AG09319 (cell line): Measurements from ENCODE around the gene ANO3.

DNA sequence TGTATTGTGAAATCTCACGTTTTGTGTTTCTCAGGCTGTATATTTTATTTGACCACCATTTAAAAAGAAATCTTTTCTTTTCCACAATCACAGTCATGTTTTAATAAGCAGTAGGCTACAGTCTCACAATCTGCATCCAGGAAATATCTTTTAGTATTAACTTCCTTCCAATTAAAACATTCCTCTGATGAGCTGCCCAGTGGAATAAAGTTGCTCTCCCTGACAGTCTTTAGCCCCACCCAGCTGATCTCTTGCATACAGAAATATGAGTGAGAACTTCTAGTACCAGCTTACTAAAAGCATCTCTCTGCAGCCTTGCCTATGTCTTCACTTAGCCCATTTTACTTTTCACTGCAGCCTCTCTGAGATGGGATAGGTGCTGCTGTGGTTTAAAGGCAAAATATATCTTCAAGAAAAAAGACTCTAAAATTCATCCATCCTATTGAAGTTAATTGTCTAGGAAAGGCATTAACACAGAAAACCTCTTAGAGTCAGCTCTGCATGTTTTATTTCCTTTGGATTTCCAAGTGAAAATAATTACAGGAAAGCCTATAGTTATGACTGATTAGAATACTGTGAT is 143.3 kb upstream of the ANO3 start:
- RRBS, result no CpG with 5 or more reads among the region's 1 CpG

- RRBS, result 5% methylated on average over 8 of the region's 34 CpGs
These were observed at the start of gene ANO3 for GRCh38 chr11:26331922-26332523. ANO3 (plus strand) TSS chr11:26332130.

DNA sequence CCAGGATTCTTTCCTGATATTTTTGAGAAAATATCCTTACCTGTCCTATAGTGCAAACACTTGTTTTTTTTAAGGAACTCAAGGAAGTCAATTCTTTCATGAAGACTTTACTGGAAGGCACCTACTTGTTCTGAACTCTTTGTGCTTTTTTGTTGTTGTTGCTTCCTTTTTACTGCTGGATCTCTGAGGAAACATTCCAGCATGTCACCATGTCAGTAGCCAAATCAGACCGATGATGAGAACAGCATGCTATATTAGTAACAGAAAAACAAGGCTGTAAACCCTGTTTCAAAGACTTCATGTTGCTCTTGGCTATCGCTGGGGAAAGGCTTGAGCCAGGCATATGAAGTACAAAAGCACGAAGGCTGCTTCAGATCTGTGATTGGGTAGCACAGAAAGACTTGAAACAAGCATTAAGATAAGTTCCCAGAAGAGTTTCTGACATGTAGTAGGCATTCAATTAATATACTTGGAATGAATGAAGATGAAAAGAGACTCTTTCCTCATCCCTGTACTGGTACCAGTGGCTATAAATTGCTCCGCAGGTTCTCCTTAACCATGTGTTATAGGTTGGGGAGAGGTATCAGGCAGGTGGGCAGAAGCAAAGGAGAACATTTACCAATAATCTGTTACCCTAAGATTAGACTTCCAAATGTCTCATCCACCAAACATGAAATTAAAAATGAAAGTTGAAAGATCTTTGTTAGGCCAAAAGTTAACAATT is 125.7 kb upstream of the SLC5A12 start:
- RRBS, result no CpG with 5 or more reads among the region's 4 CpGs

GRCh38 chr11:27375150-27375890 is 12.3 kb upstream of the CCDC34 start:
- RRBS, result no CpG with 5 or more reads among the region's 4 CpGs

DNA sequence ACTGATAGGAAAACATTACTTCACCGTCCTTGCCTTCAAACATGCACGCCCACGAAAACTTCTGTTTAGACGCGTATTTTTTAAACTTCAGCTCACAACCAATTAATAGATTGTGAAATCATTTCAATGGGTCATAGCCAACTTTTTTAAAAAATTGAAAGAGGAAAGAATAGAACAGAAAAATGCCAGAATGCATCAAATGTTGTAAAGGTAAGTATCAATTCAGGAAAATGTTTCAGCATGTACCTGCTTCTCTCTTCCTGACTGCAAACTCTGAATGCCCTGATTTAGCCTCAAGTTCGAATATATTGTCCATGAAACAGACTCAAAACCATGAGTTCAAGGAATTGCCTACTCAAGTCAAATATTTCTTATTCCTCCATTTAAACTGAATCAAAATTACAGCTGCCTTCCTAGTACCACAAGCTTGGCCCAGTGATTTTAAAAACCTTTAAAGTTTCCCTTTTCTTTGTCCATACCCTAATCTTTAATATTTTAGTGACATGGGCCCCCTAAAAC is 50.2 kb downstream of the LGR4 start:
- RRBS, result no CpG with 5 or more reads among the region's 6 CpGs

GRCh38 chr11:27468959-27469507 is 3.6 kb downstream of the LGR4 start:
- RRBS, result no CpG with 5 or more reads among the region's 8 CpGs

DNA sequence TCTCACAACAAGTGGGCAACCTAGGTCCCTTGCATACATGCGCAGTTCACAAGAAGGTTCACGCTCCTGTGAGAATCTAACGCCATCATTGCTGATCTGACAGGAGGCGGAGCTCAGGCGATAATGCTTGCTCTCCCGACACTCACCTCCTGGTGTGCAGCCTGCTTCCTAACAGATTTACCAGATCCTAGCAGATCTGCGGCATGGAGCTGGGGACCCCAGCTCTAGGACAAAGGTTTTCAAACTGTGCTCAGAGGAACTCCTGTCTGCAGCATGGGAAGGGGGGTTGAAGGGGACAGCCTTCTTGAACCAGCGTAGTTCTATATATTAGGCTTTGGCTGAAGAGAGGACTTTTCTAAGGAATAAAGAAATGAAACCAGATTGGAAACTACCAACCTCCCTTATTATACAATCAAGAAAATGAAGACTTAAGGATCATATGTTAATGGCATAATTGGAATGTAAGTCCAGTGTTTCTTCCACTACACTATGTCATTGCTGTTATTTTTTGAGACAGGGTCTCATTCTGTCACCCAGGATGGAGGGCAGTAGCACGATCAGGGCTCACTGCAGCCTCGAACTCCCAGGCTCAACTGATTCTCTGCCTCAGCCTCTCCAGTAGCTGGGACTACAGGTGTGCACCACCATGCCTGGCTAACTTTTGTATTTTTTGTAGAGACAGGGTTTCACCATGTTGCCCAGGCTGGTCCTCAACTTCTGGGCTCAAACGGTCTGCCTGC is 17.0 kb downstream of the LIN7C start:
- RRBS, result no CpG with 5 or more reads among the region's 11 CpGs

- RRBS, result 4% methylated on average over 6 of the region's 82 CpGs
These were observed 21.9 kb upstream of the BDNF start for GRCh38 chr11:27721782-27722989.

- RRBS, result no CpG with 5 or more reads among the region's 8 CpGs
These were observed 173.3 kb downstream of the KIF18A start for GRCh38 chr11:27934612-27935163.

- RRBS, result no CpG with 5 or more reads among the region's 8 CpGs
These were observed 49.6 kb downstream of the METTL15 start for GRCh38 chr11:28157754-28158174.

GRCh38 chr11:28245318-28245934 is 137.2 kb downstream of the METTL15 start:
- RRBS, result no CpG with 5 or more reads among the region's 4 CpGs

GRCh38 chr11:28834811-28835213 is 726.6 kb downstream of the METTL15 start:
- RRBS, result no CpG with 5 or more reads among the region's 2 CpGs

GRCh38 chr11:31686732-31687234 is 124.3 kb downstream of the PAX6 start:
- RRBS, result no CpG with 5 or more reads among the region's 2 CpGs

DNA sequence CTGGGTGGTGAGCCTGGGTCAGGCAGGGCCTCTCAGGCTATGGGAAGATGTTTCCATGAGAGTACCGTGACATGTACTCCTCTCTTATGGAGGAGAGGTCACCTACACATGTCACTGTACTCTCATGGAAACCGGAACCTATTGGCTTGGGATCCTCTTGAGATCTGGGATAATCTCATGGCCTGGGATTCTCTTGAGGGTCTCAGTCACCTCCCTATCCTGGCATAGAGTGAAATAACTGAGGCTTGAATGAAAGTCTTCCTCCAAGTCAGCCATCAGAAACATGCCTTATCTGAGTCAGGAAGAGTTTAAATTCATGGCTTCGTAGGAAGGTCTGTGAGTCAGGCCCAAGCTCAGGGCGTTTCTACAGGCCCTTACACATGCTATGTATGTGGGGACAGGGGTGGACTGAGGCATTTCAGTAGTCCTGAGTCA is 134.7 kb upstream of the RCN1 start:
- RRBS, result no CpG with 5 or more reads among the region's 4 CpGs

- RRBS, result no CpG with 5 or more reads among the region's 10 CpGs
These were observed 13.6 kb downstream of the RCN1 start for GRCh38 chr11:32104114-32105137.

DNA sequence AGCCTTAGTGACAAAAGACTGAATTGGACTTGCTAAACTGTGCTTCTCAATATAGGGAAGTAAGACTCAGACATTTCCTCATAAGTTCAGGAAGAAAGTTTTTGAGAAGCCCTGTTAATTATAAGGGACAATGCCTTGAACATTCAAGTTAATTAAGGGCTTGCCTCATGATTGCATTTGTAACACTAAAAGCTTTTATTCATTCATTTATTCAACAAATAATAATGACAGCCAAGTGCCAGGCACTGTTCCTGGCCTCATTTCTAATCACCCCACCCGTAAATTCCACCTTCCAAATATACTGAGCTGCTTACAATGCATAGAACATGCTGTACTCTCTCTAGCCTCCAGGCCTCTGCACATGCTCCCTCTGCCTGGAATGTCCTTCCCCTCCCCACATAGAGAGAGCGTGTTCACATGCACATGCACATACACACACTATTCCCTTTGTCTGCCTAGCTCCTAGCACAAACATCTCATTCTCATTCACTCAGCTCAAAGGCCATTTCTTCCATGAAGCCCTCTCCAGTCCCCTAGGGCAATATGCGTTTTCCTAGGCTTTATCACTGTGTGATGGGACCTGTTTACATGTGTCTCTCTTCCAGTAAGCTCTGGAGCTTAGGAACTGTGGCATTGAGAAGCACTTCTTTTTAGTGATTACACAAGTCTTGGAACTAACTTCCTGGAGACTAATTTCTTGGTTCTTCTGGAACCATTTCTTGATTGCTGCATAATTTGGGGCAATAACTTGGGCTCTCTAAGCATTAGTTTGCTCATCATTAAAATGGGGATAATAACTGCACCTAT is 144.6 kb downstream of the WT1 start:
- RRBS, result no CpG with 5 or more reads among the region's 3 CpGs

- RRBS, result no CpG with 5 or more reads among the region's 32 CpGs
These were observed 641 bp downstream of the PRRG4 start for GRCh38 chr11:32830213-32830922.

GRCh38 chr11:32831081-32831774 is 1.5 kb downstream of the PRRG4 start:
- RRBS, result no CpG with 5 or more reads among the region's 8 CpGs

- RRBS, result no CpG with 5 or more reads among the region's 8 CpGs
These were observed 39.5 kb downstream of the QSER1 start for GRCh38 chr11:32931952-32932671.